ENCODE results near the genes MCM6, DARS1 and CXCR4.

GRCh38 chr2:132620945-132621318 lies 49.1 kb downstream of the LYPD1 start:
- PRO-cap, 7 experiments, result no peak in any of the 7 experiments
- RAMPAGE, long total RNA, 2 experiments, result no peak in any of the 2 experiments

GRCh38 chr2:134173980-134174276 lies 79.9 kb upstream of the MGAT5 start:
- PRO-cap, 7 experiments, result no peak in any of the 7 experiments
- RAMPAGE, long total RNA, 2 experiments, result no peak in any of the 2 experiments

DNA sequence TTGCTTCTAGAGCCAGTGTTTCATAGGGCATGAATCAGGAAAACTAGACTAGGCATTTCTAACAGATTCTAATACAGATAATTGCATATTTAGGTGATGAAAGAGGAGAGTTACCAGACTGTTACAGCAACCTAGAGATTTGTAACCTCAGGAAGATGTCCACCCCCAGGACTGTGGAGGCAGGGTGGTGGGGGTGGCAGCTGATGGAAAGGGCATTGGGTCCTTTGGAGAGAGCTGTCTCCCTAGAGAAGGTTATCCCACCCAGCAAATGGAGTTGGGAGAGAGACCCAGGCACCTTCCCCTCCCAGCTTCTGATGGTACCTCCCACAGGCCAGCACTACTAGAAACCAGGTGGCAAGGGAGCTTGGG lies 75.7 kb upstream of the MGAT5 start:
- PRO-cap, 7 experiments, result no peak in any of the 7 experiments
- RAMPAGE, long total RNA, 2 experiments, result no peak in any of the 2 experiments

GRCh38 chr2:134181134-134181621 lies 72.7 kb upstream of the MGAT5 start:
- PRO-cap, 7 experiments, result no peak in any of the 7 experiments
- RAMPAGE, long total RNA, 2 experiments, result no peak in any of the 2 experiments

GRCh38 chr2:134248294-134248976 lies 5.4 kb upstream of the MGAT5 start:
- PRO-cap, 7 experiments, result no peak in any of the 7 experiments
- RAMPAGE, long total RNA, 2 experiments, result no peak in any of the 2 experiments

DNA sequence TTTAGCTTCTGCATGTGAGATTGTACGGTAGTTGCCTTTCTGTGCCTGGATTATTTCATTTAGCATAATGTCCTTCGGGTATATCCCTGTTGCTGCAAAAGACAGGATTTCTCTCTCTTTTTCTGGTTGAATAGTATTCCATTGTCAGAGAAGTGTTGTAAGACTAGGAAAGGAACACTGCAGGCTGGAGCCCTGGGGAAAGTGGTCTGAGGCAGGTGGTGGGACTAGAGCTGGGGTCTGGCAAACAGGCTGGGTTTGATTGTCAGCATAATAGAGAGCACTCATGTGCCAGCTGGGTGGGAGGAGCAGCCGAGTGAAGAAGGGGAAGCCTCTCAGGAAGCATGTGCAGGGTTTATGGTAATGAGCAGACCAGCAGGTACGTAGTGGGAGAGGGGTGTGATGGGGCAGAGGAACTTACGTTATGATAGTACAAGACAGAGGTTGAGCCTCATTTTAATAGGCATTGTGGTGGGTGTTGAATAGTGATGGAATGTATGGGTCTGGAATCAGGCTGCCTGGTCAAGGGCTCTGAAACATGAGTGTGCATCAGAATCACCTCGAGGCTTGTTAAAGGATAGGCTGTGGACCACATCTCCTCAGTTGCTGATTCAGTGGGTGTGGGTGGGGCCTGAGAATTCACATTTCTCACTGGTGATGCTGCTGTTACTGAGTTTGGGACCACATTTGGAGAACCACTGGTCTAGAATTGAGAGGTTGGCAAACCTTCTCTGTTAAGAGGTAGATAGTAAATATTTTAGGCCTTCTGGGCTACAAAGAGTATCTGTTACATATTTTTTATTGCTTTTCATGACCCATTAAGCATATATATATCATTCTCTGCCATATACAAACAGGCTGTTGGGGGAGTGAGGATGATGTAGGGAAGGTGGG lies 1.7 kb upstream of the MGAT5 start:
- PRO-cap, 7 experiments, result no peak in any of the 7 experiments
- RAMPAGE, long total RNA, 2 experiments, result no peak in any of the 2 experiments

DNA sequence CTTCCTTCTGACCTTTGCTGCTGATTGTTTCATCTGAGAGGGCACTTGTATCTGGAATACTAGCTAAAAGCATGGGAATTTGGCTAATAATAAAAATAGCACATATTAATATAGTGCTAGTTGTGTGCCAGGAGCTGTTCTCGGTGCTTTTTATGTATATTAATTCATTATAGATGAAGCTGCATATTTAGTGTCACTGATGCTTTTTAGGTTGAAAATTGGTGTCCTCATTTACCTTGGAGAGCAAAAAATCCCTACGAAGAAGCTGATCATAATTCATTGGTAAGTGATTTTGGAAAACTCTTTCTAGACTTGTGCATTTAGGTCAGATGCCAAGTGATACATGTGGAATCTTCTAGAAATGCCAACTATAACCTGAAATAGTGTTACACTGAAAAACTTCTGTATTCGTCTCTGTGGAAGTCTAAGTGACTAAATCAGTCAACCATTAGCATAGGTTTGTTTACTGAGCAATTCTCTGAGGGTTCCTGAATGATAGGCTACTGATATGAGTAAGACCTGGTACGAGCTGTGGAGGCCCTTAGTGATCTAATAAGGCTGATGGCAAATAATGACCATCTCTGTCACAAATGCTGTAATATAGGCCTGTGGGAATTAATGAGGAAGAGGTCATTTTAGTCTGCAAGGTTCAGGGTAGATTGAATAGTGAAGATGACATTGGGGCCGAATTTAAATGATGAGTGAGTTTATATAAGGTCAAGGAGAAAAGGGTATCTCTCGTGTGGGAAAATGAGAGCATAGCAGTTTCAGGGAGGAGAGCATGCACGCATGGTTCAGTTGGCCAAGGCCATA lies 82.3 kb downstream of the MGAT5 start:
- PRO-cap, 7 experiments, result no peak in any of the 7 experiments
- RAMPAGE, long total RNA, 2 experiments, result start-site peak on the plus strand in 1 of 2 experiments, centred at position 622 of the sequence, 11 reads per replicate

DNA sequence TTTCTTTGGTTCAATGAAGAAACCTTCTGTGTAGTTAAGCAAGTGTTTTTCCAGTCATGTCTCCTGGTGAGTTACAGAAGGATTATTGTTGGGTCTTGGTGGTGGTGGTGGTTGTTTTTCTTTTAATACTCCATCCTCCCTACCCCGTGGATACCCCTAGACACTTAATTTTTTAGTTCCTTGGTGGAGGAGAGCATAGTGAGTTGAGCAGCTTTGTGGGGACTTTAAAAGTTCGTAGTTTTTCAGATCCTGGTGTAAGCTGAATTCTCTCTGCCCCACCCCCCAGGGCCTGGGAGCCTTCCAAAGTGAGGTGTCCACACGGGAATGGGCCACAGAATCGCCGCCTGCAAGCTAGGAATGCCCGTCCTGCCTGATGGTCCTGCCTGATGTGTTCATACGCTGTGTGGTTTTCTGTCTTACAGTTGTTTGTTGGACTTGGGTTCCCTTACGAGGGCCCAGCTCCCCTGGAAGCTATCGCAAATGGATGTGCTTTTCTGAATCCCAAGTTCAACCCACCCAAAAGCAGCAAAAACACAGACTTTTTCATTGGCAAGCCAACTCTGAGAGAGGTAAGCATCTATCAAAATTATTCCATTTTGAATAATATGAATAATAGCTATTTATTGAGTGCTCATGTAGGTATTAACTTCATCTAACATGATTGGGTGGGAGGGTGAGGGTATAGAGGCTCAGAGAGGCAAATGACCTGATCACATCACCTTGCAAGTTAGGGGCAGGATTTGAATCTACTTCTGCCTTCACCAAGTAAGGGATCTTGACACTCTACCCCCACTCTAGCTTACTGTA lies 158.8 kb downstream of the MGAT5 start:
- PRO-cap, 7 experiments, result no peak in any of the 7 experiments
- RAMPAGE, long total RNA, 2 experiments, result no peak in any of the 2 experiments

- PRO-cap, 7 experiments, result no peak in any of the 7 experiments
- RAMPAGE, long total RNA, 2 experiments, result no peak in any of the 2 experiments
Measured at GRCh38 chr2:134433980-134434152, 180.0 kb downstream of the MGAT5 start.

- PRO-cap, 7 experiments, result no peak in any of the 7 experiments
- RAMPAGE, long total RNA, 2 experiments, result no peak in any of the 2 experiments
Measured at GRCh38 chr2:134441026-134441840, 187.4 kb downstream of the MGAT5 start.

- PRO-cap, 7 experiments, result no peak in any of the 7 experiments
- RAMPAGE, long total RNA, 2 experiments, result no peak in any of the 2 experiments
Measured at GRCh38 chr2:134739016-134739504, 20.3 kb upstream of the TMEM163 start.

GRCh38 chr2:134957543-134958745 lies 39.3 kb downstream of the CCNT2 start:
- PRO-cap, 7 experiments, result no peak in any of the 7 experiments
- RAMPAGE, long total RNA, 2 experiments, result no peak in any of the 2 experiments

DNA sequence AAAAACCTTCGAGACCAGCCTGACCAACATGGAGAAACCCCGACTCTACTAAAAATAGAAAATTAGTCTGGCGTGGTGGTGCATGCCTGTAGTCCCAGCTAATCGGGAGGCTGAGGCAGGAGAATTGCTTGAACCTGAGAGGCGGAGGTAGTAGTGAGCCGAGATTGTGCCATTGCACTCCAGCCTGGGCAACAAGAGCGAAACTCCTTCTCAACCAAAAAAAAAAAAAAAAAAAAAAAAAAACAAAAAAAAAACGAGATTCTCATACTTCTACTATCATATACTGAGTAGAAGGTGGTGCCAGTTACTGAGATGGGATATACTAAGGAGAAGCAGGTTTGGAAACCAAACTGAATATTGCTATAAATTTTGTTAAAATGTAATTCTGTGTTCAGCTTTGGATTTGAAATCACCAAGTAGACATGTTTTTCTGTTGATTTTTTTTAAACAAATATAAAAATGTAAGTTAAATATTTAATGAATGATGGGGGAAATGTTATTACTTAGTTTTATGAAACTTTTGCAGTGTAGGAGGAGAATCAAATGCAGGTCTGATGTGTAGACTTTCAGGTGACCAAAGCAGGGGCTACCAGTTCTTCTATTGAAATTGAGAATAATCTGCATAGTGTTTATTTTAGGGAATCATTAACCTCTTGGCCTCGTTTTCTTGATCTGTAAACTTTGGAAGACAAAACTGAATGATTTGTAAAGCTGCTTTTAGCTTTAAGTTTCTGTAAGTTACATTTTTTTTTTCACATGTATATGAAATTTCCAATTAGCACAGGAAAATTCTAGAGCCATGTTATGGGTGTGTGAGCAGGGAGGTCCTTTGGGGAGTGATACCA lies 99.0 kb downstream of the R3HDM1 start:
- PRO-cap, 7 experiments, result no peak in any of the 7 experiments
- RAMPAGE, long total RNA, 2 experiments, result no peak in any of the 2 experiments

DNA sequence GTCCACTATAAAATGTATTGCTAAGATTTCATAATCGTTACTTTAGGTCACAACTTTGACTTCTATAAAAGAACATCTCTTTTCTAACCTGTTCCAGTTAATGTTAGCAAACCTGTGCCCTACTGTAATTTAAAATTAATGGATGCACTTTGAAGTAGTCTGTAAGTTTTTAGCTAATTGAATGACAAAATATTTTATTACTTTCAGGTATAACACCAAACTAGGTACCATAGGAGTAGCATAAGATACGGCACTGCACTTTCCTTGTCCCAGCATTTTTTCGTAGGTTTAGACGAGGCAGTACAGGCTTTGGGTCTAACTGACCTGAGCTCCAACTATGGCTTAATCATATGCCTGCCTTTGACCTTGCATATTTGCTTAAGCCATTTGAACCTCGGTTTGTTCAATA lies 103.8 kb downstream of the R3HDM1 start:
- PRO-cap, 7 experiments, result no peak in any of the 7 experiments
- RAMPAGE, long total RNA, 2 experiments, result no peak in any of the 2 experiments

- PRO-cap, 7 experiments, result no peak in any of the 7 experiments
- RAMPAGE, long total RNA, 2 experiments, result no peak in any of the 2 experiments
Measured at GRCh38 chr2:135724216-135724840, 17.3 kb upstream of the UBXN4 start.

- PRO-cap, 7 experiments, result peak in 7 of 7 experiments; most common minus-strand start chr2:135876424 (in 7)
- RAMPAGE, long total RNA, 2 experiments, result start-site peak on the minus strand in 2 of 2 experiments, at chr2:135876396-135876445 at its widest, 31 to 41 reads per replicate
Measured at GRCh38 chr2:135876254-135876544, at the start of gene MCM6. Gene MCM6 (minus strand): TSS chr2:135876443.

- PRO-cap, 7 experiments, result peak in 7 of 7 experiments; most common plus-strand start chr2:135985690 (in 4); most common minus-strand start chr2:135985493 (in 6)
- RAMPAGE, long total RNA, 2 experiments, result start-site peak on the minus strand in 2 of 2 experiments, at chr2:135985452-135985655 at its widest, 2,414 to 5,184 reads per replicate
Measured at GRCh38 chr2:135985339-135986212, at the start of gene DARS1. Gene DARS1 (minus strand): TSS chr2:135985626.

GRCh38 chr2:136052324-136052771 lies 65.6 kb downstream of the CXCR4 start:
- PRO-cap, 7 experiments, result no peak in any of the 7 experiments
- RAMPAGE, long total RNA, 2 experiments, result no peak in any of the 2 experiments

DNA sequence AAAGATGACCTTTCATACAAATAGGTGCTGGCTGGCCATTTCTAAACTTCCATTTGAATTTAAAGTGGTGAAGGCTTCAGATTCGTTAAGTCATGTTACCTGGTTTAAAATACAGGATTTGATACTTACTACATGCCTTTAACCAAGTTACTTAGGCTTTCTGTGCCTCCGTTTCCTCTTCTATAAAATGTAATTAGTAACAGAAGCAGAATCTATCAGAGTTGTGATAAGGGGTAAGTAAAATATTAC lies 4.0 kb downstream of the CXCR4 start:
- PRO-cap, 7 experiments, result no peak in any of the 7 experiments
- RAMPAGE, long total RNA, 2 experiments, result no peak in any of the 2 experiments

DNA sequence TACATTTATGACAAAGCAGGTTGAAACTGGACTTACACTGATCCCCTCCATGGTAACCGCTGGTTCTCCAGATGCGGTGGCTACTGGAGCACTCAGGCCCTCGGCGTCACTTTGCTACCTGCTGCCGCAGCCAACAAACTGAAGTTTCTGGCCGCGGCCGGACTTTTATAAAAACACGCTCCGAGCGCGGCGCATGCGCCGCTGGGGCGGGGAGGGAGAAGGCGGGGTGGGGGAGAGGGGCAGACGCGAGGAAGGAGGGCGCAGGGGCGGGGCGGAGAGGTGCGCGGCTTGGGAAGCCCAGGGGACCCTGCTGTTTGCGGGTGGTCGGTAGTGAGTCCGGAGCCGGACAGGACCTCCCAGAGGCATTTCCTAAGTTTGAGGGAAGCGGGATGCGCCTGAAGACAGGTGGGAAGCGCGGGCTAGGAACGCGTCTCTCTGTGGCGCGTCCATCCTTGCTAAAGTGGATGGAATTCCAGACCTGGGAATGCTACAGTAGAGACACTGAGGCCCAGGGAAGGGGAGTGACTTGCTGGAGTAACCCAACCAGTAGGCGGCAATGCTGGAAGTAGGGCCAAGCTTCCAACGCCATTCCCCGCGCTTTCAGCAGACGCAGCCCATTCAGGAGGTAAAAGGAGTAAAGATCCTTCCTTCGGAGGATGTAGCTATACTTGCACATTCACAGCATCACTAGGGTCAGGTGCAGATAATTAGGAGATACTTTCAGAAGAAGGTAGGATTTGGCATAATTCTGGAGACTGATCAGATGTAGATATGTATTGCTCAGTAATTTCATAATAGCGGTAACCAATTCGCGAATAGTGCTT lies at the start of gene CXCR4:
CXCR4 (minus strand) TSS at position 140 of the 824 bp plus-strand sequence.
- PRO-cap, 7 experiments, result peak in 7 of 7 experiments; most common plus-strand start position 242 of the sequence (in 2); most common minus-strand start position 140 of the sequence (in 7)
- RAMPAGE, long total RNA, 2 experiments, result start-site peak on the minus strand in 1 of 2 experiments, centred at position 94 of the sequence, 7 reads per replicate

All from ovary (tissue), 7 donors.